SK-N-MC (cell line): ENCODE data around the genes NTRK2 and DAPK1.

- RRBS: no CpG with 5 or more reads among the region's 10 CpGs
Measured at GRCh38 chr9:84535870-84536309, 133.6 kb upstream of the NTRK2 start.

DNA sequence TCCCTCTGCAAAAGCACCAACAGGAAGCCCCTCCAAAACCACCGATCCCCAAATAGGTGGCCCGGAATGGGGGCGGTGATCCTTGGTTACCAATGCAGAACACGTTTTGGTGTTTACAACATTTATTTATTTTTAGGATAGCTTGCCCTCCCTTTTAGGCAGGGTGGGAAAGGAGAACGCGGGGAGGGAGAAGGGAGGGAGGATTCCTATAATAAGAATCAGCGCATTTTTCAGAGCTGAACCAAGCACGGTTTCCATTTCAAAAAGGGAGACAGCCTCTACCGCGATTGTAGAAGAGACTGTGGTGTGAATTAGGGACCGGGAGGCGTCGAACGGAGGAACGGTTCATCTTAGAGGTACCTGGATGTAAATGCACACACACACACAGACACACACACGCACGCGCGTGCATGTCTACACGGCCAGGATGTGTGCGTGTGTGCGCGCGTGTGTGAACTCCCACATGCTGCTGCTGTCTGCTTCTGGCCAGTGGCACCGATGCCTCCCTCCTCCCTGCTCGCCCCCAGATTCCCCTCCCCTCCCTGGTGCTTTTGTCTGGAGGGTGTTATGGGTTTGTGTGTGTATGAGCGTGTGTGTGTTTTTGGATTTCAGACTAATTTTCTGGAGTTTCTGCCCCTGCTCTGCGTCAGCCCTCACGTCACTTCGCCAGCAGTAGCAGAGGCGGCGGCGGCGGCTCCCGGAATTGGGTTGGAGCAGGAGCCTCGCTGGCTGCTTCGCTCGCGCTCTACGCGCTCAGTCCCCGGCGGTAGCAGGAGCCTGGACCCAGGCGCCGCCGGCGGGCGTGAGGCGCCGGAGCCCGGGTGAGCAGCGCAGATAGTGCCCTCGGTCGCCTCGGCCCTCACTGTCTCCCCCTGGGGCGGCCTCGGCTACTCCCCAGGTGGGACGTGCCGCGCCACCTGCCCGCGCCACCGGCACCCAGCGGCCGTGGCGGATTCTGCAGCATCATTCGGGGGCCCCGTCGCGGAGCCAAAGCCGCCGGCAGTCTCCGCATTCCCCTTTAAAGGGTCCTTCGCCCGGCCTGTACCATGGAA is at the start of gene NTRK2:
TSS of gene NTRK2 (plus strand) at position 662 of the 1,052 bp plus-strand sequence.
- RRBS: 3% methylated on average over 22 of the region's 75 CpGs

DNA sequence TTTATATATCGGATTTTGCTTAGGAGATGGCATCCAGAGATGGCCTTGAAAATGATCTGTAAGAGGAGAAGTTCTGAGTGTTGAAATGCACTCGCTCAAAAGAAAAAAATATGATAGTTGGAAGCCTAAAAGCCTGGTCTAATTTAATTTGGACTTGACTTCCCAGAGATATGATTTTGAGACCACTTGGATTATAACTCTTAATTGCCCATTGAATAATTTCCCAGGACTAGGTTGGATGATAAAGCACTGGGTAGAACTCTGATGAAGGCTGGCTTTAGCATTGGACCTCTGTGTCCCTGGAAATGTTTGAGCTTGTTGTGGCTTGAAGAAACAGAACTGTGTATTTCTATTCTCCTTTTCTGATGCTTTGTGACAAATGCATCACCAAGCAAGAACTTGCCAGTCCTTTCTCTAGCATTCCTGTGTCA is 1.9 kb downstream of the NTRK2 start:
- RRBS: no CpG with 5 or more reads among the region's 2 CpGs

- RRBS: 1% methylated on average over 2 of the region's 7 CpGs
Measured at GRCh38 chr9:85742390-85742614, 548 bp upstream of the AGTPBP1 start.

DNA sequence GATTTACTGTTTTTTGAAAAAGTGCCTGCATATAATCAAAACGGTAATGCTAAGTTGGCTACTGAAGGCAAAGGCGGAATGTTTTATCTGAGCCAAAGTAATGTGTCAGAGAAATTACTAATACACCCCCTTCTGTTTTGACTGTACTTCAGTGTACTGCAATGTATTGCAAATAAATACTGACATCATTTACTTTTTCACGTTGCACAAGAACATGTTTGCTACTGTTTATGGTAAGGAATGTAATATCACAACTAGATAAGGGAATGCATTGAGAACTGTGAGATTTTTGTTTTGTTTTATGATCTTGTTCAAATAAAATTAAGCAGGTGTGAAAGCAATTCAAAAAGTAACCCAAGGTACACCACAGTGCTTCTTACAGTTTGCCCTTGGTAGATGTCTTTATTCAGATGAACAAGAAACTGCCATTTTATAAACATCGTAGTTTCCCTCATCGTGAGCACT is 893 bp upstream of the AGTPBP1 start:
- RRBS: no CpG with 5 or more reads among the region's 5 CpGs

DNA sequence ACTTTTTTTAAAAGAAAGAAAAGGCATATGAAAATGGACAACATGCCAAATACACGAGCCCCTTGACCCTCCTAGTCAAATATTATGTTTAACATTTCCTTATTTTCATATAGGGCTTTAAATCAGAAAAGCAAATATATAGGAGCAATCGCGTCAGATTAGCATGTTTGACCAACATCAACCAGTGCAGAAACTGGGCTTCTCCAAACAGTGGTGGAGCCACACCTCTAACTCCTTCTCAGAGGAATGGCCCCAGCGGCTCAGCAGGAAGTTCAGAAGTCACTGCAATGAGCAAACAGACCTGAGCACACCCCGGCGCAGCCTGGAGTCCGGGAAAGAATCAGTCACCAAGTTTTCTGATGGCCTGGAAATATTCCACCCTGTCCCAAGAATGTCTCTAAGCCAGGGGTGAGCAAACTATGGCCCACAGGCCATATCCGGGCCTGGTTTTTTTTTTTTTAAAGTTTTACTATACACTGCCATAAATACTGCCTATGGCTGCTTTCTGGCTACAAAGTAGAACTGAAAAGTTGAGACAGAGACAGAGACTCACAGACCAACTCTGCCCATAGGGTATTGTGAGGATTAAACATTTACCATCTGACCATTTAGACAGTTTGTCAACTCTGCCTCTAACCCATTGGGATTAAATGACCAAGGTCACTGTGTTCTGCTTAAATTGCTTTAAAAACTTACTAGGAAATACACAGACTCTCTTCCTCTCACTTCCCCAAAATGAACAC is 5.5 kb downstream of the GOLM1 start:
- RRBS: 93% methylated on average over 1 of the region's 8 CpGs

DNA sequence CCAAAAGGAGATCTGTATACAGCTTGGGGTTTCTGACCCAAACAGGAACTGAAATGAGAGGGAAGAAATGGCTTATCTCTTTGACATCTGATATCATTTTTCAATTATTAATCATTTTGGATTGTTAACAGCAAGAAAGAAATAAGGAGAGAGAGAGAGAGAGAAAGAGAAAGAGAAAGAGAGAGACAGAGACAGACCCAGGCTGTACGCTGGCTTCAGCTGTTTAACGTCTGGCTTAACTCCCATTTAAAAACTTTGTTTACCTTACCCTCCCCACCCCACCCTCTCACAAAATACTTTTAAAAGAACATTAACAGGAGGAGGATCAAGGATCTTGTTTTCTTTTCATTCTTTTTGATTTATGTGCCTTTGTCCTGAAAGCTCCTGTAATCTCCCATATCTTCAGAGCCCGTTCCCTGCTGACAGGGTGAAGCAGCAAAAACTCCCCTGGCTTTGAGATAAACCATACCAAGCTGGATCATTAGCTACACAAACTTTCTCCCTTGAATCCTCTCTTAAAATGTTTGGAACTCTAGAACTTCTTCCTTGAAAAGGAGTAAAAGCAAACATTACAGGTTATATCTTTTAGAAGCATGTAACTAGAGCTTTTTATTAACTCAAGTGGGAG is 231.5 kb upstream of the TUT7 start:
- RRBS: no CpG with 5 or more reads among the region's 3 CpGs

- RRBS: no CpG with 5 or more reads among the region's 6 CpGs
Measured at GRCh38 chr9:87445473-87446184, 52.0 kb upstream of the DAPK1 start.

DNA sequence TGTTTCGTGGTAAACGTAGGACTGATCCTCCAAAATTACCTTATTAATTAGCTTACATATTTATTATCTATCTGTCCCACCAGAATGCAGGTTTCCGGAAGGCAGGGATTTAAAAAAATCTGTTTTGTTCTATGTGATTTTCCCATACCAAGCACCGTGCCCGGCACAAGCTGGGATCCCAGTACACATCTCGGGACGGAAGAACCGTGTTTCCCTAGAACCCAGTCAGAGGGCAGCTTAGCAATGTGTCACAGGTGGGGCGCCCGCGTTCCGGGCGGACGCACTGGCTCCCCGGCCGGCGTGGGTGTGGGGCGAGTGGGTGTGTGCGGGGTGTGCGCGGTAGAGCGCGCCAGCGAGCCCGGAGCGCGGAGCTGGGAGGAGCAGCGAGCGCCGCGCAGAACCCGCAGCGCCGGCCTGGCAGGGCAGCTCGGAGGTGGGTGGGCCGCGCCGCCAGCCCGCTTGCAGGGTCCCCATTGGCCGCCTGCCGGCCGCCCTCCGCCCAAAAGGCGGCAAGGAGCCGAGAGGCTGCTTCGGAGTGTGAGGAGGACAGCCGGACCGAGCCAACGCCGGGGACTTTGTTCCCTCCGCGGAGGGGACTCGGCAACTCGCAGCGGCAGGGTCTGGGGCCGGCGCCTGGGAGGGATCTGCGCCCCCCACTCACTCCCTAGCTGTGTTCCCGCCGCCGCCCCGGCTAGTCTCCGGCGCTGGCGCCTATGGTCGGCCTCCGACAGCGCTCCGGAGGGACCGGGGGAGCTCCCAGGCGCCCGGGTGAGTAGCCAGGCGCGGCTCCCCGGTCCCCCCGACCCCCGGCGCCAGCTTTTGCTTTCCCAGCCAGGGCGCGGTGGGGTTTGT is at the start of gene DAPK1:
TSS of gene DAPK1 (plus strand) at position 528 of the 852 bp plus-strand sequence.
- RRBS: 1% methylated on average over 61 of the region's 80 CpGs

GRCh38 chr9:87595617-87595934 is 97.9 kb downstream of the DAPK1 start:
- RRBS: no CpG with 5 or more reads among the region's 10 CpGs

- RRBS: no CpG with 5 or more reads among the region's 7 CpGs
Measured at GRCh38 chr9:87657154-87657688, 68.7 kb upstream of the CTSL start.

GRCh38 chr9:87751309-87751779 is 25.4 kb downstream of the CTSL start:
- RRBS: no CpG with 5 or more reads among the region's 3 CpGs

DNA sequence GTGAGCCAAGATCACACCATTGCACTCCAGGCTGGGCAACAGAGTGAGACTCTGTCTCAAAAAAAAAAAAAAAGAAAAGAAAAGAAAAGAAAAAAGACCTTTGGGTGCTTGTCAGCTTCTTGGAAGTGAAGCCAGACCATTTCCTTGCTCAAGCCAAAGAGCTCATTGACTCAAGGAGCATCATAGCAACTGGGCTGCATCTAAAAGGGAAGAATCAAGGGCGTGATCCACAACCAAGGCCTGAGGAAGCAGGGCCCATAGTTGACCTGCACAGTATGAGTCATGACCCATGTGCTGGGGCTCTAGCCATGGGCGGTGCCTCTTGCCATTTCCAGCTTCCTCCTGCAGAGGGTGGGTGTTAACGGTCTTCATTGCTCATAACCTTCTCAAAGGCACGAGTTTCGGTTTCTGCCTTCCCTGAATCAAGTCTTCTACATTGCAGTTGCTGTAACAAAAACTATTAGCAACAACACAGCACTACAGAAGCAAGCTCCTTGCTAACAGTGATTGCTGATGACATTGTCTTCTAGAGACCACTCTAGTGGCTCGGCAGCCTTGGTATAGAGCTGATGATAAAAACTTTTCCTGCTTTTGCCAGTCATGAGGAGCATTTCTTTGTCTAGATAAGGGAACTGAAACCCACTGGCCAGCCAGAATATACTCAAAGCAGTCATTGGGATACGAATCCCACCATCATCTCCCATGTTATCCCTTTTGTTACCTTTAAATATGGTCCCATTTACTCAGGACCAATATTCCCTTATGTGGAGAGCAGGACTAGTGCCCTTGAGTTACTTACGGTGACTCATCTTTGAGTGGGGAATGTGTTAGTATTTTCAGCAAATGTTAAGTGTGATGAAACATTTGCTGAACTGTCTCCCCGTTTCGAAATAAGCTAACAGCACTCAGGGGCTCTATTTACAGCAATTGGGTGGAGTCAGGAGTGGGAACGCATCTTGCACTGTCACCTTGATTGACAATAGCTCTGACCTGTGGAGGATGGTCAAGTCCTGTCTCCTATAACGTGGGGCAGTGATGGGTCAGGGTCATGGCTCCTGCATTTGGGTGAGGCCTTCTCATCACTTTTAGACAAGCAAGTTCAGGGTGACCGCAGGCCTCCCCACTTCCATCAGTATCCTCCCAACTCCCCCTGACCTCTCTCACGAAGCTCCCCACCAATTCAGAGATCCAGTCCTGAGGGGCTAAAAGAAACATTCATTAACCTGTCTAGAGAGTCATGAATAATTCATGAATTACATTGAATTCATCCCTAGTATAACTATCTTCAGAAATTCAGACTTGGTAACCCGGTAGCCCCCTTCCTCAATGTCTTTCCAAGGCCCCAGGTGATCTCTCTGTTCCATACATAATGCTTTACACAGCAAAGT is 67.2 kb downstream of the CTSL start:
- RRBS: no CpG with 5 or more reads among the region's 15 CpGs

GRCh38 chr9:87939467-87939906 is 16.5 kb upstream of the ENSG00000283205 start:
- RRBS: no CpG with 5 or more reads among the region's 22 CpGs

DNA sequence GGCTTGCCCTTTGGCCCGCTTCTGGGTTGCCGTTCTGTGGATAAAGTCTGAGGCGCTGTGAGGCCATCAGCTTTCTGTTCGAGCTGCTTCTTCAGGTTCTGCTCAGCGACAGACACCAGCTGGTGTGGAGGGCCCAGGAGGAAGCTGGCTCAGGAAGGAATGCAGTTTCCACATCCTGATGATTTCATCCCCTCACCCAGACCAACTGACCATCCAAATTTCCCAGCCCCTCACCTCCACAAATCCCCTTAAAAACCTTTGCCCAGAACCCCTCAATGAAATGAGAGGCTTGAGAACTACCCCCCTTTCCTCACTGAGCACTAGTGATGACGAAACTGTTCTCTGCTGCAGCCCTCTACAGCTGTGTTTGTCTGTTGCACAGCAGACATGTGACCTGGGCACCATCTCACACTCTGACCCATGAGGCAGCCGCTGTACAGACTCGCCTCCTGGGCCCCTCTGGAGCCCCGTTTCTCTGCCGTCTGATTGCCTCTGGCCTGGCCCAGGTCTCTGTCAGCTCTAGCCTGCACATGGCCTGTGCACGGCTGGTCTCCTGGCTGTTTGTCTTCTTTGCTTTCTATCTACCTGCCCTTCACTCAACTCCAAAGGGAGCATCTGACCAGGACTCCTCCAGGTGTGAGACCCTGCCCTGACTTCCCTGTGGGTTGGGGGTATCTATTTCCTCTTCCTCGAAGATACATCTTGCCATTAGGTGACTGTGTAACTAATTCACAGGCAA is 45.3 kb downstream of the SPATA31C2 start:
- RRBS: no CpG with 5 or more reads among the region's 12 CpGs

DNA sequence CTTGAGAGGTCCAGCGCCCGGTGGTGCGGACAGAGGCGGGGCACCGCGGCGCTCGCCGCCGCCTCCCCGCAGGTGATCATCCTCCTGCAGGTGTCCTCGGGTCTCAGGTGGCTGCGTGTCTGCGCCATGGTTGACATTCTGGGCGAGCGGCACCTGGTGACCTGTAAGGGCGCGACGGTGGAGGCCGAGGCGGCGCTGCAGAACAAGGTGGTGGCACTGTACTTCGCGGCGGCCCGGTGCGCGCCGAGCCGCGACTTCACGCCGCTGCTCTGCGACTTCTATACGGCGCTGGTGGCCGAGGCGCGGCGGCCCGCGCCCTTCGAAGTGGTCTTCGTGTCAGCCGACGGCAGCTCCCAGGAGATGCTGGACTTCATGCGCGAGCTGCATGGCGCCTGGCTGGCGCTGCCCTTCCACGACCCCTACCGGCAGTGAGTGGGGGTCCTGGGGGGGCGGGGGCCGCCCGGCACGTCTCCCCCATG is 370 bp downstream of the NXNL2 start:
- RRBS: 17% methylated on average over 5 of the region's 56 CpGs

DNA sequence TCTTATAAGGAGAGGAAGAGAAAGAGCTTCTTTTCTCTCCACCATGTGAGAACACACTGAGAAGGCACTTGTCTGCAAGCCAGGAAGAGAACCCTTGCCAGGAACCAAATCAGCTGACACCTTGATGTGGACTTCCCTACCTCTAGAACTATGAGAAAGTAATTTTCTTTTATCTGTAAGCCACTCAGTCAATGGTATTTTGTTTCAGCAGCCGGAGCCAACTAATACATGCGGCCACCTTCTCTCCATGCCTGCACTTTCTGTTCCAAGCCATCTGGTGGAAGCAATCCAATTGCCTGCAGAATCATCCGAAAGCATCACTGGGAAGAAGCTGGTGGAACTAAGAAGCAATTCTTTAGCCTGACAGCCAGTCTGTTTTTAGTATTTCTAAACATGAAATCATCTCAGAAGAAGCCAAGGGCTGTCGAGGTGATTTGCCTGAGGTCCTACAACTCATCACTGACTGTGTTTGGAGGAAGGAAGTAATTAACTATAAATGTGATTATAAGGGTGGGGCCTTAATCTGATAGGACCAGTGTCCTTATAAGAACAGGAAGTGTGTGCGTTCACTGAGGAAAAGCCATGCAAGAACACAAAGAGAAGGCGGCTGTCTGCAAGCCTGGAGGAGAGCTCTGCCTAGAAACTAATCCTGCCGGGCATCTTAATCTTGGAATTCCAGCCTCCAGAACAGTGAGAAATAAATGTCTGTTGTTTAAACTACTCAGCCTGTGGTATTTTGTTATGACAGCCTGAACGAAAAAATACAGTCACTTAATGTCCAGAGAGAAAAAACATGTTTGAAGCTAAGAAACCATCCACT is 49.0 kb downstream of the NXNL2 start:
- RRBS: no CpG with 5 or more reads among the region's 8 CpGs

DNA sequence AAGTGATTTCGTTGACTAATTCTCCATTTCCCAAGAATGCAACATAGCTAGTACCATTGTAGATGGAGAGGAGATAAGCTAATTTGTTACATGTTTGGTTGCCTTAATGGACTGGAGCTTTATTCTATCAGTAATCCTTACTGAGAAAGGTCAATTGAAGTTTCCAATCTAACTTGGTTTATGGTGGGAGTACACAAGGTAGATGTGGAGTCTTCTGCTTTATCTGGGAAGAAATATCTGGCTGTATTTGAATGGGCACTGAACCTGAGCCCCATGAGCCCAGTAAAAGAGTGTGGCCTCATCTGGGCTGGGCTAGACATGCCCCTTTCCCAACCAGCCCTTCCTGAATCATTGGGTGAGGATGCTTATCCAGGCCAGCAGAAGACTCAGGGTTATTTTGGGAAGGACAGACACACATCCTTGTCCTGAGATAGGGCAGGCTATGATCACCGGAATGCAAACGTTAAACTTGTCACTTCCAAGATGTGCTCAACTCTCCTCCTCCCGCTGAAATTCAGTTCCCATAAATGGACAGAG is 69.7 kb downstream of the NXNL2 start:
- RRBS: no CpG with 5 or more reads among the region's 4 CpGs

DNA sequence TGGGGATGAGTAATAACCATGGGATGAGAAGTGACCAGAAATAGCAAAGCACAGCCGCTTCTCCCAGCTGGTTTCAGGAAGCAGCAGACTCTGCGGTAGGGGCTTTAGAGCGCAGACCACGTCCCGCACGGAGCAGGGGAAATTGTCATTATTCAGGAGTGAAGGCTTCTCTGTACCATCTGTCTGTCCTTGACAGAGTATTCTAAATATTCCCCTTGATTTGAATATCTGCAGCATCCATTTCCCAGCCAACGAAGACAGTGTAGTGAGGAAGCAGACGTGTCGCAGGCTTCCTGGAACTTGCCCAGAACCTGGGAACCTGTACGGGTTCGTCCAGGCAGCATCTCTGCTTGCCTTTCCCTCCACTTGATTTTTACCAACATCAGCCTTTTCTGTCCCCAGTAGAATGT is 159.7 kb downstream of the NXNL2 start:
- RRBS: no CpG with 5 or more reads among the region's 11 CpGs